PC-3 (cell line): ENCODE data around the genes KRTAP10-8 and KRTAP12-2.

DNA sequence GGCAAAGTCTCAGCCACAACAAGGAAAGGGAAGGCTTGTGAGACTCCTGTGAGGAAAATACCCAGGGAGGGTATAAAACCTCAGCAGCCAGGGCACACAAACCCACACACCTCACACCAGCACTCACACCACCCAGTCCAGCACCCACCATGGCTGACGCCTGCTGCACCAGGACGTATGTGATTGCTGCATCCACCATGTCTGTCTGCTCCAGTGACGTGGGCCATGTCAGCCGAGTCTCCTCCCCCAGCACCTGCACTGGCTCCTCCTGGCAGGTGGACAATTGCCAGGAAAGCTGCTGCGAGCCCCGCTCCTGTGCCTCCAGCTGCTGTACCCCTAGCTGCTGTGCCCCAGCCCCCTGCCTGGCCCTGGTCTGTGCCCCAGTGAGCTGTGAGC is at the start of gene KRTAP10-8:
Gene KRTAP10-8, plus strand, starts transcription at position 128 of the 396 bp plus-strand sequence.
- RAMPAGE, long total RNA: no peak

- RAMPAGE, long total RNA: no peak
Observed at GRCh38 chr21:44666600-44667320, at the start of gene KRTAP12-2. KRTAP12-2 (minus strand) TSS chr21:44666927.

GRCh38 chr21:44710699-44711417 is 514 bp downstream of the TSPEAR start:
- RAMPAGE, long total RNA: no peak

- RAMPAGE, long total RNA: no peak
Observed at GRCh38 chr21:44765229-44765858, 36.3 kb downstream of the UBE2G2 start.

GRCh38 chr21:44858084-44858812 is 15.2 kb downstream of the PTTG1IP start:
- RAMPAGE, long total RNA: no peak

DNA sequence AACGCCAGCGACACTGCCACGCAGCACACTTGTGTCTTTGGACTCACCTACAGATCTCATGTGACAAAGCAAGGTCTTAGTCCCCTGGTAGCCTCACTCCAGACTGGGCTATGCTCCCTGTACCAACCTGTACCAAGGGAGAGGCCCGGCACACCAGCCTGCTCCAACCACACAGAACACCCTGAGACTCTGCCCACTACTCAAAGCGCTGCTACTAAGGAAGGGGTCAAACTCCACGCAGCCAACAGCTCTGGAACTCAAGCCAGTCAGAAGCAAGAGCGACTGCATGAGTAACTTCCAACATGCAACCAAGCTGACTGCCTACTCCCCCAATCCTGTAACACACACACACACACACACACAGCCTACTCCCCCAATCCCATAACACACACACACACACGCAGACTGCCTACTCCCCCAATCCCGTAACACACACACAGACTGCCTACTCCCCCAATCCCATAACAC is 7.6 kb downstream of the PTTG1IP start:
- RAMPAGE, long total RNA: no peak

GRCh38 chr21:44882134-44882936 is 8.8 kb upstream of the PTTG1IP start:
- RAMPAGE, long total RNA: no peak

DNA sequence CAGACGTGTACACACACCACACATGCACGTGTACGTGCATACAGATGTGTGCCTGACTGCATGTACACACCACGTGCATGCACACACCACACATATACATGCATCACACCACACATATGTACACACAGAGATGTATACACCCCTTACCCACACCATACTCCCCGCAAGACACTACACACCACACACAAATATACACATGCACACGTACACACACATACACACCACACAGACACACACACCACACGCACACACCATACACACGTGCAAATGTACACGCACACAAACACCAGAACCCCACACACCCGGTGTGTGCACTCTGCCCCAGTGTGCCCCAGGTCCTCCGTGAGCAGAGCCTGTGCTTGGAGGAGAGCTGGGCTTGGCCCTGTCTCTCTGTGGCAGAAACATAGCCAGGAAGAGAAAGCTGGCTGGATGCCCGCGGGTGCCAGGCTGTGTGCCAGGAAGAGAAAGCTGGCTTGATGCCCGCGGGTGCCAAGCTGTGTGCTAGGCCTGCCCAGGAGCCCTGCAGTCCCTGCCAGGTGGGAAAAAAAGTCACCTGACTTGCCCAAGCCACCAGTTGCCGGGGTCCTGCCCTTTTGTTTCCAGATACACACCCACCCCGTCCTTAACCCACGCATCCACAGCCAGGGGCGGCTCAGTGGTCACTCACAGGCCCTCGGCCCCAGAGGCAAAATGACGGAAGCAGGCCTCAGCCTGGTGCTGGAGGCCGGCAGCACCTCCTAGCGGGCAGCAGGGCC is 9.4 kb downstream of the ITGB2 start:
- RAMPAGE, long total RNA: no peak

GRCh38 chr21:44911829-44912436 is 8.8 kb downstream of the ITGB2 start:
- RAMPAGE, long total RNA: no peak

- RAMPAGE, long total RNA: no peak
Observed at GRCh38 chr21:44928037-44928572, 7.4 kb upstream of the ITGB2 start.

GRCh38 chr21:44932691-44933114 is 7.1 kb upstream of the SLX9 start:
- RAMPAGE, long total RNA: no peak

- RAMPAGE, long total RNA: no peak
Observed at GRCh38 chr21:44989444-44989981, 49.7 kb downstream of the SLX9 start.

DNA sequence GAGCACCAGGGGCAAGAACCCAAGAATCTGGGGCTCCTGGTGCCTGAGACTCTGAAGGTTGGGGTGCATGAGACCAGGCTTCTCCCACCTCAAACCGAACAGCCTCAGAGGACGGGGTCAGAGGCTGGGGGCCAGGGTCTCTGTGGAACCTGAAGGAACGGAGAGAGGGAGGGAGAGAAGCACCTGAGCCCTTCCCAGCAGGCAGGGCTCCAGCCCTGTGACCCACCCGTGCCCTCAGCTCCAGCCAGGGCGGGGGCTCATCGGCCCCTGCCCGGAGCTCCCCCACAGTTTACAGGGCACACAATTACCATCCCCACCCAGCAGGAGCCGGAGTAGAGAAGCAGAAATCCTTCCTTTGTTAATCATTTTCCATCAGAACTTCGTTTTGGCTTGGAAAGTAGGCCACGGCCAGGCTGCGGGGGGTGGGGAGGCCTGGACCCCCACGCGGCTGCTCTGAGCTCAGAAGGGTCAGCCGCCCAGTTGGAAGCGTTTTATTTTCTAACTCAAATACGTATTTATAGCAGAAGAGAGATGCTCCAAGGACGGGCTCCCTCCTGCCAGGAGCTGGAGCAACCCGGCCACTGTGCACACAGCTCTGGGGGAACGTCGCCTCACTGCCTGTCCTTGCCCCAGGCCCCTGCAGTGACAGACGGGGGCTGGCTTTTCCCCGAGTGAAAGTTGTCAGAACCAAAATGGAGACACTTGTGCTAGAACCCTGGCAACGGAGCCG is 42.8 kb upstream of the ADARB1 start:
- RAMPAGE, long total RNA: no peak

DNA sequence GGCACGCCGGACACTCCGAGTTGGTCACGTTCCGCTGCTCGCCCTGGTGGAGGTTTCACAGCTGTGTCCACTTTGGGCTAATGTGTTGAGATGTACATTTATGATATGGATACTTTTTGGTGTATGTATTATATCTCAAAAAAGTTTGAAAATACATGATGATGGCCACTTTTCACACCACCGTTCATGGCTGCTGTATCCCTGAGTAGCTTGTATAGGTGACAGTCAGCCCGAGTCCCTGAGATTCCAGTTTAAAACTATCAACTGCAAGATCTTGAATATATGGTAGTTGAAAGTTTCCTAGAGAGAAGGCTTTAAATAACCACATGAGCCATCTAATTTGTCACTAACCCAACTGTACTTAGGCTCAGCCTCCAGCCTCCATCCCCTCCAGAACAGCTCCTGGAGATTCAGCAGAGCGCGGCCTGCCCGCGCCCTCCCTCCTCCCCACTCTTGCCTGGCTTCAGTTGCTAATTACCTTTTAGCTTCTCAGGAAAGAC is 6.6 kb upstream of the ADARB1 start:
- RAMPAGE, long total RNA: no peak

DNA sequence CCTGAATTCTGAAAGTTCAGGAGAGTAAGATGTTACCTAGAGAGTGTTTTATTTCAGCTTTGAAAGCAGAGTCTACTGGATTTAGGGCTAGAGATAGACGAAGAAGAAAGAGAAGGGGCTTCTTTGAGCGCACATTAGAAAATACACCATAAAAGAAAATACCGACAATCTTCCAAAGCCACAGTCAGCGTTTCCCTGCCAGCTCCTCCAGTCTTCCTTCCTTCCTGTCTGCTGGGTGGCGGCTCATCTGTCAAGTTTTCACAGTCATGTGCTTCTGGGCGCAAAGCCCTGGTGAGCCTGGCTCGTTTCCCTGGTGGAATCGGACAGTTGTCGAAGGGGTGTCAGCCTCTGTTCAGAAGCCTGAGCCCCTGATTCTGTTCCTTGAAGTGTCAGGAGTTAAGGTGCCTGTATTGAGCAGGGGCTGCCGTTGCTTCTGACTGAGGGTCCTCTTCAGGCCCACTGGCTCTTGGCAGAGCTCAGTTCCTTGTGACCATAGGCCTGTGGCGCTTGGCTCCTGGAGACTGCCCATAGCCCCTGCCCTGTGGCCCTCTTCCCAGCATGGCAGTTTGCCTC is 58.5 kb downstream of the ADARB1 start:
- RAMPAGE, long total RNA: no peak

DNA sequence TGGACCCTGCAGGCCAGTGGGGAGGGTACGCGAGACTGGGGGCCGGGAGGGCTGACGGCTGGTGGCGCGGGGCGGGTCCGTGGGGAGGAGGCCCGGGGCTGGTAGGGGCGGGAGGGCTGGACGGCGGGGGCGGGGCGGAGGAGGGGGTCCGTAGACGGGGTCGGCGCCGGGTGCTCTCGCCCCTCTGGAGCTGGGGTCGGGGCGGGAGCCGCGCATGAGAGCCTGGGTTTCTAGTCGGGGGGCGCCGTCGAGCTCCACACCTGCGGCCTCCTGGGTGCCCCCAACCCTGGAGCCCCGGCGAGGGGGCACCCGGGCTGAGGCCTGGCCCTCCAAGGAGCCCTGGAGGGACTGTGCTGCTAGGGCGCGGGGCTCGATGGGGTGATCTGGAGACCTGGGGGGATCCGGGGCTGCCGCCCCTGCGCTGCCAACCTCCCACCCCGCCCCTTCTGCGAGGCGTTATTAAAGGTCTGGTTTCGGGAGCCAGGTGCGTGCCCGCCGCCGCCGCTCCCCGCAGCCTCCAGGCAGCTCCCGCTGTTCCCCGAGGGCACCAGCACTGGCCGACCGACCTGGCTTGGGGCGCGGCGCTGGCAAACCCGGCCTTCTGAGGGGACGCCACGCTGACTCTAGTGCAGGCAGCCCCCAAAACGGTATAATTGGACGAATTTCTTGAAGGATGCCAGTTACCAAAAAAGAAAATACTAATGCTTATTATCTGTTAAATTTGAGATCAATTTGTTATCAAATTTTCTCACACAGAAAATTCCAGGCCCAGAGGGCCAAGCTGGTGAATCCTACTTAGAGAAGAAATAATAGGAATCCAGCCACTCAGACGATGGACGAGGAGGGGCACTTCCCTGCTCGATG is 757 bp upstream of the POFUT2 start:
- RAMPAGE, long total RNA: no peak

- RAMPAGE, long total RNA: no peak
Observed at GRCh38 chr21:45351202-45351656, 53.7 kb upstream of the COL18A1 start.

DNA sequence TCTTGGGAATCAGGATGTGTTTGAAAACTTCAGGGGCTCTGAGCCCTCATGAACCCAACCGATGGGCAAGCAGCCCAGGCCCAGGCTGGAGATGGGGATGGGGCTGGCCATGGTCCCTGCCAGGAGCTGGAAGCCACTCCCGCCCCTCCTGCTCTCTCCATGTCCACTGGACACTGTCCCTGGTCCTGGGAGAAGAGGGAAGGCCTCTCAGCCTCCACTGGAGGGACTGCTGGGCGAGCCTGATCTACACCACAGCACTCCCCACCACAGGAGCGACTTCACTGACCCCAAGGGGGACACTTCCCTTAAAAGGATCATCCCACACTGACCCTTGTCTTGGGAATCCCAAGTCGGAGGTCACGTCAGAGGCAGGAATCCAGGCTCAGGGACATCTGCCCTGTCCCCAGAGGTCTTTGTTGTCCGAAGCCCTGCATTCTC is 16.9 kb upstream of the COL18A1 start:
- RAMPAGE, long total RNA: no peak

- RAMPAGE, long total RNA: no peak
Observed at GRCh38 chr21:45475173-45475768, 67.0 kb downstream of the SLC19A1 start.

DNA sequence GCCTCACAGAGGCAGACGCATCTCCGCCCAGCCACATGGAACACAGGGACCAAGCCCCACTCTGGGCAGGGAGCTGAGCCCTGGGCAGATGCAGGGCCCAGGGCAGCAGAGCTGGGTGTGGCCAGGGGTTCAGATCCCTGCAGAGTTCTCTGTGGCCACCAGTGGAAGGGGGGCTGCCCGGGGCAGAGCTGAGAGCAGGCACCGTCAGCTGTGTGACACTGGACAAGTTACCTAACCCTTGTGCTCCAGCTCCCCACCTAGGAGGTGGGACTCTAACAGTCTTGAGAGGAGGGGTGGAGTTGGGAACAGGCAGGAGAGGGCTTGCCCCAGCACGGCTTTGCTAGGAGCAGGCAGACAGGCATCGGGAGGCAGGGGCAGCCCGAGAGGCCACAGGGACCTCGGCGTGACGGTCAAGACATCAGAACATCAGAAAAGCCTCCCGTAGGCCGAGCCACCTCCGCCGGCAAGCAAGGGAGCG is 50.4 kb downstream of the SLC19A1 start:
- RAMPAGE, long total RNA: no peak